Colic lymph node (tissue), 1 donor: ENCODE results near the genes CARD14, RNF213 and NPTX1.

DNA sequence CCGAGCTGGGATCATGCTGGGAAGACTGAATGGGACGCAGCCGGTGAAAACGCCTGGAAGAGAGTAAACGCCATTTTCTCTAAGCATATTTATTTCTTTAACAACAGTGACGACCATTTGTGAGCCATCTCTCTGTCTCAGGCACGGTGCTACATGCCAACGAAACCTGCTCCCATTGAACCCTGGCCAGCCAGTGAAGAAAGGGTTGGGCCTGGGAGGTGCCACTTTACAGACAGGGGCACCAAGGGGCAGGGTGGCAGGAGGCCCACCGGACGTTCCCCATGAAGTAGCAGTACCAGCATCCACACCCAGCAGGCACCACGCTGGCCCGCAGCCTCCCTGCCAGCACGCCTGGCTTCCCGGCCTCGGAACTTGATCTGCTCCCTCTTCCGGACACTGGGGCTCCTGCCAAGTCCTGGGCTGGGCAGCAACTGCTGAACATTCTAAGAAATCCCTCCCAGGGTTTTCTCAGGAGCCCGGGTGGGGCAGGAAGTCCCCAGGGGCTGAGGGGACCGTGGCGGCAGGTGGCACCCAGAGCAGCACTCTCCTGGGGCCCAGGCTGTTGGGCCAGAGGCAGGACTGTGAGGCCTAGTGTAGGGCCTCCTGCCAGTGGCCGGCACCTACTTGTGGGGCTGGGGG lies 85.9 kb upstream of the CBX4 start:
- PRO-cap, result no peak

DNA sequence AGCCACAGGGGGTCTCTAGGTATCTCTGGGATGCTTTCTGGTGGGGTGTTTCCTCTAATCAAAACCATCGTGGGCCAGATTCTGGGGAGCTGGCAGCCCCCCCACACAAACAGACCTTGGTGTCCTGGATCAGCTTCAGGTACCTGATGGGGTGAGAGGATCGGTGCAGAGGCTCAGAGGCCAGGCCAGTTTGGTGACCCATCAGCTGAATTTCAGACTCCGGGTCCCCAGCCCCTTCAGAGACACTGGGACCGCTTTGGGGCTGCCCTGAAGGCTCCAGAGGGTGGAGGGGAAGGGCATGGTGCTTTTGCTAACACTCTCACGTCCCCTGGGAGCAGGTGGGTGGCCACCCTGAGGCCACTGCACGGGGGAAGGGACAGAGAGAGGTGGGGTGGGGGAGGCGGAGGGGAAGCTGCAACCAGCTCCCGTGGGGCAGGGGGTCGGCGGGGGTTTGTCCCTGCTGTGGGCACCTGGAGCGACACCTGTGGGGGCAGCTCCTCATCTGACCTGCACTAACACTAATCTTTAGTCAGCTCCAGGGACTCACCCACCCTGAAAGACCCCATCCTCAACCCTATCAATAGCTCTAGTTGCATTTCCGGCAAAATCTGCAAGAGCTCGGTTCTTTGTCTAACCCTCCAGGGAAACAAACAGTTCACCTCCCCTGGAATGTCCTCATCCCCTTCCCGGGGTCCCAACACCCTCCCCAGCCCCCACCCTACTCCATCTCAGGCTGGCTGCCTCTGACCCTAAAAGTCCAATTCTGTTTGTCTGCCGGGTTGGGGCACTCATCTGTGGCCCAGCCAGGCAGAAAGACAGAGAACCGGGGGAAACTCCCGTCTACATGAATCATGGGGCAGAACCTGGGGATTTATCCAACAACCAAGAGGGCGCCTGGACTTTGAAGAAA lies 91.8 kb upstream of the CBX4 start:
- PRO-cap, result no peak

DNA sequence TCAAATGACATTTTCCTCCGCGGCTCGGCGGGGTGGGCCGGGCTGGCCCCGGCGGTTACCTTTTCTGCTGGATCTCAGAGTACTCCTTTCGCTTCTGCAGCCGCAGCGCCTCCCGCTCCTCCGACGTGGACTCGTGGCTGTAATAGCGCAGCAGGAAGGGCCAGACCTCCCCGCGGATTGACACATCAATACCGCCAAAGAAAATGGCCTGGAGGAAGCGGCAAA lies 86.1 kb downstream of the TBC1D16 start:
- PRO-cap, result no peak

DNA sequence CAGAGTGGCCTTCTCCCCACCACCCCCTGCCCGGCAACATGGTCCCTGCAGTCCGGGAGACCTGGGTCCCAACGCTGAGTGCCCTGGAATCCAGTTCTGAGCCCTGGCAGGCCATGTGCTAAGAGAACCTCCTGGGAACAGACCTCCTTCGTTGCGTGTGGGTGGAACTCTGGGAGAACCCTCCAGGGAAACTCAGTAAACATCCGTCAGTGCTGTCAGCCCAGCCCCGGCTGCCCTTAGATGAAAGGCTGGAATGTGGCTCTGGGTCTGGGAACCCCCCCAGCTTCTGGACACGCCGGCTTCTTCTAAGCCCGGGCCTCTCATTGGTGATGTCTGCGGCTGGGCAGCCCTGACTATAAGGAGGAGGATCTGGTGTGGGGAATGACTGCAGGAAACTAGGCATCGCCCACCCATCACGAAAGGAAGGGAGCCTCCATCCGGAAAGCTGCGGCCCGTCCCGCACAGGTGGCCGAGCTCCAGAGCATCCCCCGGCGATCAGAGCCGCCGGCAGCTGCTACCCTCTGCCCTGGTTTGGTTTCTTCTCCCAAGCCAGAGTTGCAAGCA lies 83.7 kb downstream of the TBC1D16 start:
- PRO-cap, result no peak

DNA sequence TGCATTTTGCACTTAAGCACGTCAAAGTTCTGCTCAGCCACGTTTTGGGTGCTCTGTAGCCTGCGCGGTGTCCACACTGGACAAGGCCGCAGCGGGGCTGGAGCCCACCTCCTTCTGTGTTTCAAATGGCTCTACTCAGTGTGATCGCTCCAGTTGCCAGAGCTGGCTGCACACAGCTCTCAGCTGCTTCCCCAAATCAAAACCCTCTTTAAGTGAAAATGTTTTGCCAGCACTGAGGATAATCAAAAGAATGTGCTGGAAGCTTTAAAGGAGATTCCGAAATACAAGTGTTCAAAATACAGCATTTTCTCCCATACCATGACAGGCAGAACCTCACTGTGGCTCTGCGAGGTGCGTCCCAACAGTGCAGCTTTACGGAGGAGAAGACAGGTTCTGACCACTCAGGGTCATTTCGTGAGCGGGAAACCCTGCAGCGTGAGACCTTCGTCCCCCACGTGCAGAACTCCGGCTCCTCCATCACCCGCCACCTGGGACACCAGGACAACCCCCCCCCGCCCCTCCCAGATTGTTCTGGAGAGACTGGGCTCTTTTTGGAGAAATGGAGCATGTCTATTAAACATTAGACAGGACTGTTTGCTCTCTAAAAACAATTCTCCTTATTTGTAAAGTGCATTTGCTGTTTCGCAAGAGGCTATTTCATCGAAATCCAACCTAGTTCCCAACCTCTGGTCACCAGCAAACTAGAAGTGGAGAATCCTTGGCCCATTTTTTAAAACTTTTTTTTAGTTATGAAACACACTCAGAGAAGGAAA lies 16.6 kb downstream of the TBC1D16 start:
- PRO-cap, result no peak

DNA sequence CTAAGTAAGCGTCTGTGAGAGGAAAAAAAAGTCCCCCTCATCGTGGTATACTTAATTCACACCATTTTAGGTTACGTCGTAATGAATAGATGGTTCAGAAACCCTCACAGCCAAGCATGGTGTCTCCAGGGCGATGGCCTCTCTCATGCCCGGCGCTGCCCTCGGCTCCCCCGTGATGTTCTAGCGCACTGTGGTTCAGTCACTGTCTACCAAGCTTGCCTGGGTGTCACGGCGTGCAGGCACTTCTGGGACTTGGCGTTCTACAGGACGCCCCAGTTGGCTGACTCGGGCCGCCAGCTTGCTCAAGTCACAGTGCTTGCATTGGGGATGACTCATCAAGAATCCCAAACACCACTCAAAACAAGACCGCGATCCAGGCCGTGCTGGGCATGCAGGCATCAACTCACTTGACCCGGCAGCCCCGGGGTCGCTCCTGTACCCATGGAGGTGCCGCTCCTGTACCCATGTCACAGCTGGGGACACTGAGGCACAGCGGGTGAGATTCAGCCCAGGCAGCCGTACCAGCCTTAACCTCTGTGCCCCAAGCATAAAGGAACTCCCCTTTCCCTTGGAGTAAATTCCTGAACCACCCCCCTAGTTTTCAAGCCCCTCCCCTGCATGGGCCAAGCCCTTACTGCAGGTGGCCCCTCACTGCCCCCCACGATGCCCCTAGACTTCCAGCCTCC lies 27.8 kb downstream of the CCDC40 start:
- PRO-cap, result no peak

GRCh38 chr17:80137907-80138625 lies 8.9 kb downstream of the EIF4A3 start:
- PRO-cap, result no peak

- PRO-cap, result no peak
Measured at GRCh38 chr17:80169747-80170245, at the start of gene CARD14. Gene CARD14 (plus strand): TSS chr17:80170030.

- PRO-cap, result no peak
Measured at GRCh38 chr17:80177928-80178643, 8.3 kb downstream of the CARD14 start.

GRCh38 chr17:80210324-80211648 lies 9.3 kb downstream of the SGSH start:
- PRO-cap, result no peak

DNA sequence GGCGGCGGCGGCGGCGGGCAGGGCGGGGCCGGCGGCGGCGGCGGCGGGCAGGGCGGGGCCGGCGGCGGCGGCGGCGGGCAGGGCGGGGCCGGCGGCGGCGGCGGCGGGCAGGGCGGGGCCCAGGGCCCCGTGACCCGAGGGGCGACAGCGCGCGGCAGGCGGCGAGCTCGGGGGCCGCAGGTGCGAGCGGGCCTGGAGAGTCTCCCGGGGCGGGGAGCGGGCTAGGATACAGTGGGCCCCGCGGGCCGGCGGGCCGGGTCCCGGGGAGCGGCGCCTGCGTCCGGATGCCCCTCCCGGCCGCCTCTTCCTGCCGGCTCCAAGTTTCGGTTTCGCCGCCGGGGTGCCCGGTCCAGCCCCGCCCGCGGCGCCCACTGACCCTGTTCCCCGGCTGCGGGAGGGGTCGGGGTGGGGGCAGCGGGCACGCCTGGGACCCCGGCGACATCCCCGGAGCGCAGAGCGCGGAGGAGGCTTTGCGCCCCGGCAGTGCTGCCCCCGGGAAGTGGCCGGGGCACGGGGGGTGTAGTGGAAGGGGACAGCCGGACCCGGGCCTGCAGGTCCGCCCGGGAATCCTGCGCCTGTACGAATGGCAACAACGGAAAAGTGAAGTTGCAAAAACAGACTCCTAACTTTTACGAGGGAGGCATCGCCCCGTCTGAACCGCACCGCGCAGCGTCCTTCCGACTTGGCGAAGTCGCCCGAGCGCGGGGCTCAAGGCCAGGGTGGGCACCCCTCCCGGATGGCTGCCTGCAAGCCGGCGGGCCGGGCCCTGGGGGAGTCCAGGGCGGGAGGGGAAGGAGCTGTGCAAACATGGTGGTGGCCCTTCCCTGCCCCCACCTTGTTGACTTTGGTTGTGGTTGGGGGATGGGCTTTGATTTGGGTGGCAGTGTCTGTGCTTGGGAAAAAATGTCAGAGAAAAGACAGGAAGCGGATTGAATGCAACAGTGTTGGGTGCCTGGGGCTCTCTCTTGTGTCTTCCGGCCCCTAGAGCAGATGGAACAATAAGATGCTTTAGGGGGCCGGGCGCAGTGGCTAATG lies at the start of gene RNF213:
RNF213 (plus strand) TSS at position 130 of the 1,035 bp plus-strand sequence.
- PRO-cap, result unidirectional peak, plus-strand start at position 130 of the sequence; bidirectional peak, plus-strand start at position 319 of the sequence, minus-strand start at position 309 of the sequence; bidirectional peak, plus-strand start at position 941 of the sequence, minus-strand start at position 837 of the sequence

- PRO-cap, result no peak
Measured at GRCh38 chr17:80262271-80262909, 1.7 kb downstream of the RNF213 start.

DNA sequence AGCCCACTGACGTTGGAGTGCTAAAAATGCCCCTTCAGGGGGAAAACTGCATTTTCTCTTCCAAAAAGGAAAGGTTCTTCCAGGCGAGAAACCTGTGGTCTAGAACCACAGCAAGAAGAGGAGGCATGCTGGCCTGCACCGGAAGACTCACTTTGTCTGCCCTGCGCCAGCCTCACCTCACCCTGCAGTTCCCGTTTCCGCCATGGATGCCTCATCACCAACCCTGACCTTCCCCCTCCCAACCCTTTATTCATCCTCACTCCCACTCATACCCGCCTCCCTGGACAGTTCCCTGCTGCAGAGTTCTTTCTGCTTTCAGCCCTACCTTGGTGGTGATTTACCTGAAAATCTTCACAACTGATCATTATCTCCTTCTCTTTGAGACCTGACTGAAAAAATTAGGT lies 19.2 kb upstream of the ENDOV start:
- PRO-cap, result no peak

- PRO-cap, result bidirectional peak, plus-strand start at chr17:80454817, minus-strand start at chr17:80454716
Measured at GRCh38 chr17:80454286-80455206, 21.9 kb downstream of the NPTX1 start.

DNA sequence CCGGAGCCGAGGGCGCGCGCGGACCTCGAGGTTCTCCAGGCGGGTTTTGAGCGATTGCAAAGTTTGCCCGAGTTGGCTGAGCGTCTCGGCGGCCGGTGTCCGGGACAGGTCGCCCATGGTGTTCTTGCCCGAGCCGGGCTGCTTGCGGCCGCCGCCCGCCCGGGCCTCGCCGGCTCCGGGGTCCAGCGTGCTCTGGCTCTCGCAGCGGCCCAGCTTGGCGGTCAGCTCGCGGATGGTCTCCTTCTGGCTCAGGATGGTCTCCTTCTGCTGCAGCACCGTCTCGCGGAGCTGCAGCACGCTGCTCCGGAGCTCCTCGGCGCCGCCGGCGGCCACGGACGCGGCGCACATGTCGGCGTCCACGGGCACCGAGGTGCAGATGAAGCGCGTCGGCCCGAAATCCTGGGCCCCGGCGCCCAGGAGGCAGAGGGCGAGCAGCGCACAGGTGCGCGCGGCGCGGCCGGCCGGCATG lies 394 bp downstream of the NPTX1 start:
- PRO-cap, result no peak

GRCh38 chr17:80476448-80477007 lies at the start of gene NPTX1:
Gene NPTX1 (minus strand): TSS chr17:80476607.
- PRO-cap, result unidirectional peak, minus-strand start at chr17:80476607

DNA sequence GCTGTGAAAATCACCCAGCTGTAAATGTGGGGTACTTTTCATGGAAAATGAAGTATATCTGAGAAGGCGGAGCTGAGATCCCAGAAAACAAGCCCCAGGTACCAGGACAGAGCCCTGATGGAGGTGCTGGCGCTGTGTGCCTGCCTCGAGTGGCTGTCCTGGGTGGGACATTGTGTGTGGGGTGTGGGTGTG lies 55.6 kb downstream of the RPTOR start:
- PRO-cap, result no peak

DNA sequence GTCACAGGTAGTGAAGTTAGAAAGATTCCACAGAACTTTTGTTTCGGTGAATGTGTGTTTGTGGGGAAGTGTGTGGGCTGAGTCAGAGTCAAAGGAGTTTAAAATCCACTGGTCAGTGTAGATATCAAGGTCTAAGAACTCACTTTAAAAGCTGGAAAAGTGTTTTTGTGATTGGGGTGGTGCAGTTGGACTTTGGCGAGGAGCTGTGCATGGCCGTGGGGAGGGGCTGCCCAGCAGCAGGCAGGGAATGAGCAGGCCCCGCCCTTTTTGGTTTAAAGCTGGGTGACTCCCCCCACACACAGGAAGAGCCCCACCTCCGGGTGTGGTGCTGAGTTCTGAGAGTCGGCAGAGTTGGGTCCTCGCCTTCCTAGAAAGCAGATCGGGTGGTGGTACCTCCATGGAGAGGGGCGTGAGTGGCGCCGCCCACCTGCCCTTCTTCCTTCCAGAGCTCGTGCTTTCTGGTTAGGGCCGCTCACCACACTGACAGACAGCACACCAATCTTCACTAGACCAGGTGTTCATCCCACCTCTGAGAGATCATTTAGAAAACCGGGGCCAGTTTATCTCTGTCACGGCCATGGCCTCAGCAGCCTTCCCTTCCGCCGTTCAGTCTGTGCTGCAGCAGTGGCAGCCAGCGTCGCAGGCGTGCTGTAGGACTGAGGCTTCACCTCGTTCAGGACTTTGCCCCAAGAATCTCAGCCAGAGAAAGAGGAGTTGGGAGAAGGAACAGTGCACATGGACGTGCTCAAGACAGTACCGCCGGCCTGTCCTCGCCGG lies 144.1 kb upstream of the CHMP6 start:
- PRO-cap, result unidirectional peak, plus-strand start at position 348 of the sequence

DNA sequence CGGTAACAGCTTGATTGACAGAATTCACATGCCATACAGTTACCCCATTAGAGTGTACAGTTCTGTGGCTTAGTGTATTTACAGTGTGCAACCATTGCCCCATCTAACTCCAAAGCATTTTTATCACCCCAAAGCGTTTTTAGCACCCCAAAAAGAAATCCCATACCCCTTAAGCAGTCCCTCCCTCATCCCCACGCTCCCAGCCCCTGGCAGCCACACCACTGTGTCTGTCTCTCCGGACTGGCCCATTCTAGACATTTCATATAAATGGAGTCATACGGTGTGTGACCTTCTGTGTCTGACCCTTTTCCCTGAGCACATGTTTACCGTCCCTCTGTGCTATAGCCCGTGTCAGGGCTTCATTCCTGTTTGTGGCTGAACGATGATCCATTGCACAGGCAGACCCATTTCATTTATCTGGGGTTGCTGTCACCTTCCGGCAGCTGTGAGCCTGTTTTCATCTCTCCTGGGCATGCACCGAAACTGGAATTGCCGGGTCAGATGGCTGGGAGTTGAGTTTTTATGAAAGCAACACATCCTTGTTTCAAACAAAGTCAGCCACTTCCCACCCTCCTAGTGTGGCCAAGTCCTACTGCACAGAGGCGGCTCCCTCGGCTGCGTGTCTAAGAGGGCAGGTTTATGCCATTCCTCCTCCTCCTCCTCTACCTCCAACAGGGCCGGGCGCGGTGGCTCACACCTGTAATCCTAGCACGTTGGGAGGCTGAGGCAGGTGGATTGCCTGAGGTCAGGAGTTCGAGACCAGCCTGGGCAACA lies 25.4 kb downstream of the BAIAP2 start:
- PRO-cap, result no peak

DNA sequence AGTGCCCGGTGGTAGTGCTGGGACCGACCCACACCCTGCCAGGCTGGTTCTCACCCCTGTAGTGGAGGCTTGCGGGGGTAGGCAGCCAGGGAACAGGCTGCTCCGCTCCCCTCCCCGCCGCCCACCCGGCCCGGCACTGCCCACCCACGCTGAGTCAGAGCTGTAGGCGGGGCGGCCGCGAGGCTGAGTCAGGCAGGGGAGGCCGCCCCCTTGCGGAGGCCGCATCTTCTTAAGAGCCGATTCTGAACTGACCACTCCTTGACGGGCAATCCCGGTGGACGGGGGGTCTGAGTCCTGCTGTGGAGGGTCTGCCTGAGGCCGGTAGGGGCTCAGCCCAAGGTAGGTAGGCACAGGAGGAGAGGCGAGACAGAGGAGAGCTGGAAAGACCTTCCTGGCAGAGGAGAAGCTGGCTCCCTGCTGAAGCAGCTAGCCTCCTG lies 62.4 kb downstream of the BAIAP2 start:
- PRO-cap, result no peak